ENCODE measurements around the gene MBOAT2.

- PRO-cap: no peak
- RAMPAGE, long total RNA: no peak
Observed at GRCh38 chr2:9002570-9003358, 720 bp downstream of the MBOAT2 start.

- PRO-cap: unidirectional peak, minus-strand start at chr2:9003665; bidirectional peak, plus-strand start at chr2:9004094, minus-strand start at chr2:9003725
- RAMPAGE, long total RNA: no peak
Observed at GRCh38 chr2:9003515-9004249, at the start of gene MBOAT2. Gene MBOAT2, minus strand, starts transcription at chr2:9003684.

GRCh38 chr2:9102571-9103632 lies 99.4 kb upstream of the MBOAT2 start:
- PRO-cap: no peak
- RAMPAGE, long total RNA: no peak

GRCh38 chr2:9170718-9171326 lies 35.8 kb upstream of the ASAP2 start:
- PRO-cap: no peak
- RAMPAGE, long total RNA: no peak

DNA sequence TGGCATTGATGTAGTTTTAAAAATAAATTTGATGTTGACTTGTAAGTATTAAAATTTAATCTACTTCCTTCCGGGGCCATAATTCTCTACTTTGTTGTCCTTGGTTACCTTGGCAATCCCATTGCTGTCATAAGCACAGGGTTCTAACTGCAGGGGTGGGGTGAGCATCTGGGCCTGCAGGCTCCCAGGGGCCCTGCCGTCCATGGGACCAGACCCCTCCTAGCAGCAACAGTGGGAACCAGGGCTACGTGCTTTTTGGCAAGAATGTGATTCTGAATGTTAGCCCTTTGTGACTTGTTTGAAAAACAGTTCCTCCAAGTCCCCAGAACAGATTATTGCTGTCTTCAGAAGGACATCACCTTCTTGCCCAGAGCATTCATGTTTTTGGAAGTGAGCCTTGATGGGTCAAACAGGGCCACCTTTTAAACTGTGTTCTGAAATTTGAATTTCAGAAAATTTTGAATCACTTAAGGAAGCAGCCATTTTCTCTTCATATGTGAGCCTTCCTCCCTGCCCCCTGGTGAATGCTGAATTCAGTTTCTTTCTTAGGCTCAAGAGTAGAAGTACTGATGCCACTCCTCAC lies 5.0 kb downstream of the ASAP2 start:
- PRO-cap: no peak
- RAMPAGE, long total RNA: no peak

DNA sequence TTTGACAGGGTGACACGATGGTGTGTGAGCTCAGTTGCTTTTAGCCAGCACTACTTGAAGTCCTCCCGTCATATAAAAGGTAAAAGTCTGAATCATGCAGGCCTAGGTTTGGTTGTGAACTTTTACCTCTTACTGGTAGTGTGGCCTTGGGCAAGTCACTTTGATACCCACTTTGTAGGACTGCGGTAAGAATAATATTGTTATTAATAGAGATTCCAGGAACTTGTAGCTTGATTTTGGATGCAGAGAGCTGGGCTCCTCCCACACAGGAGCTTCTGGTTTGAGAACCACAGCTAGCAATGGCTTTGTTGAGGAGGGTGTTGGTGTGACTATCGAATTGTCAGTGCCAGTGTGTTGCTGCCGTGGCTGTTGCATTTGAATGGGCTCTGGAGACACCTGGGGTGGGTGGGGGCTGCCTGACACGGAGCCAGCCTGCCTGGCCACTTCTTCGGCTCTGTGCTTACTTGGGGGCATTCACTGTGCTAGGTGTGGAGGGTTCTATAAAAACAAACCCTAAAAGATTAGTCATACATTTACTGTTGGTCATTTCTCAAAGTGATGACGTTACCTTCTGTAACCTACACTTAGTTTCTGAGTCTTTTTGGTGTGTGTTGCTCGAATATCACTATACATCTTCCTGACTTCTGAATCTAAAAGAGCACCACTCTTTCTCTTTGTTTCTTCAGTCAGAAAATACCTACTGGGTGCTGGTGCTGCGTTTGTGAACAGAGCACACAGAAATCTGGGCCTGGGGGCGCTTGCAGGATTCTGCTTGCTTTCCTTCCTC lies 38.5 kb downstream of the ASAP2 start:
- PRO-cap: no peak
- RAMPAGE, long total RNA: no peak

DNA sequence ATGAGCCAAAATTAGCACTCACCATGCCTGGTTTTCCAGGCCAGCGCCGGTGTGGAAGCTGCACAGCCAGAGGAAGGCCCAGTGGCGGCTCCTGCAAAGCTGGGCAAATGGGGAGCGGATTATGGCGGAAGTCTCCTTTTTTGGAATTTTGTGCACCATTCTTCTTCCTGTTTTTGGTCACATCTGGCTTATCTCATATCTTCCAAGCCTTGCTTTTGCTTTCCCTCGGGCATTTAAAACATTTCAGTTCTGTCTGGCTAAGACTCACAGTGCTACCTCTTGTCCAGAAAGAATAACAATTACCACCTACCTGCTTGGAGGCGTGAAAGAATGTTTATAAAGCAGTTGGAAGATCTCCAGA lies 94.3 kb downstream of the ASAP2 start:
- PRO-cap: bidirectional peak, plus-strand start at position 246 of the sequence, minus-strand start at position 80 of the sequence
- RAMPAGE, long total RNA: no peak

DNA sequence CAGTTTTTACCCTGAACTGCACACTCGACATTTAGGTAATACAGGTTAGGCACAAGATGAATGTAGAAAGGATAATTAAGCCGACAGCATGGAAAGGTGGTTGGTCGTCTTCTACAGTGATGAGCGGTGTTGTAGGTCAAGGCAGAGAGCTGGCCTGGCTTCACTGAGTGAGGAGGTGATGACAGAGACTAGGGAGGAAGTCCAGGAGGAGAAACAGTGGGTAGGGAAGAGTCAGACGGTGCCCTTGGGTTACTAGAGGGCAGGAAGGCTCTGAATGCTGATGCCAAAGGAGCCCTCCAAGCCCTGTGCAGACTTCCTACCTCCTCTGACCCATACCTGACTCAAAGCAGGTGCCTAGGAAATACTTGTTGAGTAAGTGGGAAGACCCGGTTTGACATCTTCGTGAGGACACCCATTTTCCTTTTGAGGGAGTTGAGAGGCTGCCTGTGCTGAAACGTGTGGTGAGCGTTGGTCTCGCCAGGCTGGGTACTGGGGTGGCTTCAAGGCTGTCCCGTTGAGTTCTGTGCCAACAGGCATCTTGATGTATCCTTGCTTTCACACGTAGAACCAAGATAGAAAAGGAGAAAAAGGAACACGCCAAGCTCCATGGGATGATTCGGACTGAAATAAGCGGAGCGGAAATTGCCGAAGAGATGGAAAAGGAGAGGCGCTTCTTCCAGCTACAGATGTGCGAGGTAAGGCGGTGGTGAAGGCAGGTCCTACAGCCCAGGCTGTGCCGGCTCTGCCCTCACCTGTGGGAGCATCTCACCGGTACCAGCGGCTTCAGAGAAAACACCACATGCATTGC lies 100.6 kb downstream of the ITGB1BP1 start:
- PRO-cap: no peak
- RAMPAGE, long total RNA: no peak

DNA sequence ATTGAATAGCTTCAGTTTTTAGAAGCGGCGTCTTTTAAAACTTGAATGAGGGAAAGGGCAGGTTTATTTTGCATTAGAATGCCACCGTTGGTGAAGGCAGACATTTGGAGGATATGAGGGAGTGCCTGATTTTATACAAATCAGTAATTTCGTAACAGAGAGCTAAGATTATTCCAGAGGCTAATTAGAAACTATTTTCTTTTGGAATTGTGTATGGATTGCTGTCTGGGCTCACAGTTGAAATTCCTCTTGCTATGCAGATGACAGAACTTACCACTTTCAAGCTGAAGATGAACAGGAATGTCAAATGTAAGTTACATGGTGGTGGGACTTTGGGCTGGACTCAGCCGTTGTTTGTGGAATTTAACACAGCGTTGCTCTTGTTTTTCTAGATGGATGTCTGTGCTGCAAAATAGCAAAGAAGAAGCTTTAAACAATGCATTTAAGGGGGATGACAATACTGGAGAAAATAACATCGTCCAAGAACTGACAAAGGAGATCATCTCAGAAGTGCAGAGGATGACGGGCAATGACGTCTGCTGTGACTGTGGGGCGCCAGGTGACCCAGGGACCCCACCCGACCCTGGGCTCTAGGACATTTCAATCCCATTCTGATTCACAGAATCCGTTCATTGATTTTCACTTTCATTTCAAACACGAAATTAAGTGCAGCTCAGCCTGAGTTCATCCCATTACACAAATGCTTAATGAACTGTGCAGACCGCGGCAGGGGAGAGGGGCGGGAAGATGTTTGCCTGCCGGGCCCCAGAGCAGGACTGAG lies 67.4 kb downstream of the ITGB1BP1 start:
- PRO-cap: no peak
- RAMPAGE, long total RNA: no peak

DNA sequence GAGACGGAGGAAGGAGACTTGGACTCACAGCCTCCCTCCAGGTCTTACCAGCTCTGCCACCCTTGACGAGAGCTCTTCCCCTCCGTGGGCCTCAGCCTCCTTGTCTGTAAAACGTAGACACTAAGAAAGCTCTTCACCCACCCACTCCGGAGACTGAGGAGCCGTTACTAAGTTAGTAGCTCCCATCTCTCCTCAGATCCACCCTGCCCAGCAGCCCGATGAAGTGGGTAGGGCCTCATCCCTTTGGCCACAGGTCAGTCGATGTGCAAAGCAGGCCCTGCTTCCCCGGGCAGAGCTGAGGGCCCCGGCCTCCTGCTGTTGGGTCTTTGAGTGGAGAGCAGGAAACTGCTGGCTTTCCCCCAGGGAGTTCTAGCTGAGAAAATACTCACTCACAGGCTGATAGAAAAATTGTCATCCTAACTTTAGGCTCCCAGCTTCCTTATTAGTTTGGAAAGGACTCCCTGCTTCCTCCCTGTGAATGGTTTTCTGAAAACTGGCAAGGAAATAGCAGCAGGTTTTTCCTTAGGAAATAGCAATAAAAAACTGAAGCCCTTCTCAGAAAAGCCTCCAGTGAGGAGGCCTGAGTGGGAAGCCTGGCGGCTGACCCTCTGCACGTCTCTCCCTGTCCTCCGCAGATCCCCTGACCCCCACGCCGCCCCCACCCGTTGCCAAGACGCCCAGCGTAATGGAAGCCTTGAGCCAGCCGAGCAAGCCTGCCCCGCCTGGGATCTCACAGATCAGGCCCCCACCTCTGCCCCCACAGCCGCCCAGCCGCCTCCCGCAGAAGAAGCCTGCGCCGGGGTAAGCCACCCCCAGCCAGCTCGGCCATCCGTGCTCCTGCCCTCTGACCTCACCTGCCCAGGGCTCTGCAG lies 30.2 kb downstream of the ITGB1BP1 start:
- PRO-cap: no peak
- RAMPAGE, long total RNA: no peak

DNA sequence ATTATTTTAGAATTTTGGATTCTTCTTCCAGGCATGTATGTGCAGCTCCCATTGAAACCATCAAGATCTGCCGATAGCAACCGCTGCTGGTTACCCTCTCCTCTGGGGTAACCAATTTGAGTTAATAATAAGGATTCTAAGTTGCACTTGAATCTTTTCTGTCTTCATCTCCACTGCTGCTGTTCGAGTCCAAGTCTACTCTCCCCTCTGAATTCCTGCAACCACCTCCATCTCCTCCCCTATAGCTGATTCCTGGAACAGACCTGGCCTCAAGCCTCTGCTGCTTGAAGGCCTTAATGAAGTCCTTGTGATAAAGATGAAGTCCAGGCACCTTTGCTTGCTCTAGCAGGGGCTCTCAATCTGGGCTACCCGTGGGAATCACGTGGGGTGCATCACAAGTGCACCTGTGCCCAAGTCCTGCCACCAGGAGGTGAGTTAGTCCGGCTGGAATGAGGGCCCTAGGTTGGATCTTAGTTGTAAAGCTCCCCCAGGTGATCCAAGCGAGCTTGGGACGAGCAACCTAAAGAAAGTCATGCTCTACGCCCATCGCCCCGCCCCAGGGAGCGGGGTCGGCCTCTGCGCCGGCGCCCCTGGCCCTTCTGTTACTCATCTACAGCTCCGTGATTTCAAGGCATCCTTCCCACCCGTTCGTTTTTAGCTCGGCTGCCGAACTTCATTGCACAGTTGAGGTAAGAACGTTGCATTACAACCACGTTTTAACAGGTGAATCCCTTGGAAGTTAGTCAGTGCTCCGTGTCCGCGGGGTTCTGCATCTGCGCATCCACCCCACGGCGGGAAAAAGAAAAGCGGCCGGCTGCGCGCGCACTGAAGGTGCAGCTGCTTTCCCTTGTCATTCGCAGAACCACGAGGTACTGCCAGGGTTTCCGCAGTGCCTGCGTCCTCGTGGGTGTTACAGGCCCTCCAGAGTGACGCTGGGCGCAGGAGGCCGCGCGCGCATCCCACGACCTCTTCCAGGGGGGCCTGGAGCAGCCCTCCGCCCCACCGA lies 837 bp upstream of the IAH1 start:
- PRO-cap: bidirectional peak, plus-strand start at position 924 of the sequence, minus-strand start at position 863 of the sequence
- RAMPAGE, long total RNA: no peak

- PRO-cap: no peak
- RAMPAGE, long total RNA: no peak
Observed at GRCh38 chr2:9610716-9611685, 19.8 kb downstream of the YWHAQ start.

- PRO-cap: no peak
- RAMPAGE, long total RNA: no peak
Observed at GRCh38 chr2:9627242-9628332, 3.2 kb downstream of the YWHAQ start.

- PRO-cap: no peak
- RAMPAGE, long total RNA: no peak
Observed at GRCh38 chr2:9644833-9645019, 13.9 kb upstream of the YWHAQ start.

GRCh38 chr2:9650407-9650913 lies 19.7 kb upstream of the YWHAQ start:
- PRO-cap: no peak
- RAMPAGE, long total RNA: no peak

GRCh38 chr2:9738781-9739083 lies 104.5 kb upstream of the TAF1B start:
- PRO-cap: no peak
- RAMPAGE, long total RNA: no peak

- PRO-cap: no peak
- RAMPAGE, long total RNA: no peak
Observed at GRCh38 chr2:9778472-9778888, 64.8 kb upstream of the TAF1B start.

- PRO-cap: no peak
- RAMPAGE, long total RNA: no peak
Observed at GRCh38 chr2:9799569-9800354, 43.5 kb upstream of the TAF1B start.

DNA sequence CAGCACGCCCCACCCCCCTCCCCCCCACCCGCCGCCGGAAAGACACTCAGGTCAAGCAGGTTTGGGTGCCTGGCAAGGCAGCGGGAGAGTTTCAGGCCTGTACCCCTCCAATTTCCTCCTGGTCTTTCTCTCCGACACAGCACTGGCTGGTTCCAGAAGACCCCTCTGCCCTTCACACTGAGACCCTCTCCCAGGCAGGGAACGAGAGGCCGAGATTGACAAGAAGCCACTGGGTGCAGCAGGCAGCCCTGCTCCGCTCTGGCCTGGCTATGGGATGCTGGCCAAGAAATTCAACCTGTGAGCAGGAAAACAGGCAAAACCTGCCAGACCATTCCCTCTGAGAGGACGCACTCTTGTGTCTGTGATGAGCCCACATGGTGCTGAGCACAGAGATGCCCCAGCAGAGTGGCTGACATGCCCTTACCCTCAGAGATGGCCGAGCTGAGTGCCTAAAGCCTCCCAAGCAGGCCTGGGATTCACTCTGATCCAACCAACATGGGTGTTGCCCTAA lies 34.4 kb upstream of the TAF1B start:
- PRO-cap: no peak
- RAMPAGE, long total RNA: no peak

DNA sequence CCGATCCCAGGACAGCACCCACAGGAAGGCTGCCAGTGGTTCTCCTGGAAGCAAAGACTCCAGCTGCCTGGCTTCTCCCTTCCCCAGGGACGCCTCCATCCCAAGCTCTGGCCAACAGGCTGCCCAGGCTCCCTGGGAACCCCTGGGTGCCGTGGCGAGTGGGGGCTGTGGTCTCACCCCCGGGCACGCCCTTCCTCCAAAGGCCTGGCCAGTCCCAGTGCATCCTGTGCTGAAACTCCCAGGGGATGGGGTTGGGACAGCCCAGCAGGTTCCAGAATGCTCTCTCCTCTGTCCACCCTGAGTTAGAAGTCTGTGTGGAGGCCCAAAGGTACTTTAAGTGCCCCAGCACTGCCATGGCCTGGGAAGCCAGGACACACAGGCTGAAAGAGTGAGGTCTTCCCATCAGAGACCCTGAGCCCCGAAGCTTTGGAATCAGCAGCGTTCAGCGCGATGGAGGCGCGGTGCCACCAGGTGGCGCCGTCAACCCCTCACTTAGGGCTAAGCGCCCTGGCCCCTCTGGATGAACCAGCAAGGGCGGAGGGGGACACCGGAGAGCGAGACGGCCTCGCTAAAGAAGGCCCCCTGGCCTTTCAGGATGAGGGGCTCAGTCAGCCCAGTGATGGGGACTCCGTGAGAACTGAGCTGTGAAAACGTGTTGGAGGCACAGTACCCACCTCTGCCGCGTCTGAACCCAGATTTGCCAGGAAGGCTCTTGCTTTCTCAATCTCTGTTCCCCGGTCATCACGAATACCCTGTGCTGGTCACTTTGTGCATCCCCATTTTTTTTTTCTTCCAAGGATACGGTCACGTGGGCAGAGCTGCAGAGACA lies 29.5 kb upstream of the TAF1B start:
- PRO-cap: no peak
- RAMPAGE, long total RNA: no peak

All from urinary bladder (tissue), 3 donors.